Urinary bladder (tissue), 3 donors: ENCODE data around the genes ACTR1A and CNNM2.

GRCh38 chr10:102108016-102108540, 12.1 kb downstream of the LDB1 start:
- PRO-cap: no peak
- RAMPAGE, long total RNA: no peak

DNA sequence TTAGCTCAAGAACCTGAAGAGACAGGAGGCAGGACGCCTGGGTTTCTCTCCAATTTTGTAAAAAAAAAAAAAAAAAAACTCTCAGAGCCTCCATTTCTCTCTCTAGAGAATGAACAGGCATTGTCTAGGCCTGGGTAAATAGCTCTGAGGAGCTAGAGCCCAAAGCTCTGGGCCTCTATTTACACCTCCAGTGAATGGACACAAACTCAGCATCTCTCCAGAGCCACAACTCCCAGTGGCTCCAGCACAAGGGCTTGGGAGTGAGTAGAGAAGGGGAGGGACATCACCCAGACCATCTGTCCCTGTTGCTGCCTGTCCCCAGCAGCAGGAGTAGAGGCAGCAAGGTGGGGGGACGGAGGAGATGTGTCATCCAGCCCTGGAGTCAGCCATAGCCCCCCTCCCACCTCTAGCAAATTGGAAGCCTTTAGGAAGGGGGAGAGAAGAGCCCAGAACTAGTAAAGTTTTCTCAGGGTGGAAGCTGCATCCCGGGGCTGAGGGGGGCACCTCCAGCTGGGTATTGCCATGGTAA, 6.4 kb downstream of the LDB1 start:
- PRO-cap: no peak
- RAMPAGE, long total RNA: no peak

DNA sequence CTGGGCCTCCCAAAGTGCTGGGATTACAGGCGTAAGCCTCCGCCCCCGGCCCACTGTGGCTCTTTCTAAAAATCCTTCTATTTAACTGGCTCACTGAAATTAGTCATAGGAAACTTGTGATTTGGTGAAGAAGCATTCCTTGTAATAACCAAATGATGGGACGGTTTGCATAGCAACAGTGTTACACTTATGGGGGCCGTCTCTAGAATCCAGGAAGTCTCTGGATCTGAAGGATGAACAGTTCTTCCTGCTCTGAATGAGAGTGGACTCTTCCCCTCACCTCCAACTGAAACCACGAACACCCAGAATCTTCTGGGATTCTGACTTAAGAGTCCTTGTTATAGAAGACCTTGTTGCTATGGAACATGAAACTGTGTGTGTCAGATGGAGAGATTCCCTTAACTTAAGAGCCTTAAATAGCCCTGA, 23.2 kb downstream of the NOLC1 start:
- PRO-cap: no peak
- RAMPAGE, long total RNA: no peak

- PRO-cap: no peak
- RAMPAGE, long total RNA: no peak
Observed at GRCh38 chr10:102282910-102283455, 37.7 kb downstream of the GBF1 start.

DNA sequence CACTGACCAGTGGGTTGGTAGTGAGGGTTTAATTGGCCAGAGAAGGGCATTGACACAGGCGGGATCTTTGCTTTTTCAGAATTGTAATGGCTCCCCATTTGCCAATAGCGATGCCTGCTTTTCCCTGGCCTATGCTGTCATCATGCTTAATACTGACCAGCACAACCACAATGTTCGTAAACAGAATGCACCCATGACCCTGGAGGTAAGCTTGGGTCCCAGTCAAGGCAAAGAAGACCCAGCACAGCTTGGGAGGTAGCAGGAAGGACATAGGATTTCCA, 28.6 kb upstream of the NFKB2 start:
- PRO-cap: no peak
- RAMPAGE, long total RNA: no peak

DNA sequence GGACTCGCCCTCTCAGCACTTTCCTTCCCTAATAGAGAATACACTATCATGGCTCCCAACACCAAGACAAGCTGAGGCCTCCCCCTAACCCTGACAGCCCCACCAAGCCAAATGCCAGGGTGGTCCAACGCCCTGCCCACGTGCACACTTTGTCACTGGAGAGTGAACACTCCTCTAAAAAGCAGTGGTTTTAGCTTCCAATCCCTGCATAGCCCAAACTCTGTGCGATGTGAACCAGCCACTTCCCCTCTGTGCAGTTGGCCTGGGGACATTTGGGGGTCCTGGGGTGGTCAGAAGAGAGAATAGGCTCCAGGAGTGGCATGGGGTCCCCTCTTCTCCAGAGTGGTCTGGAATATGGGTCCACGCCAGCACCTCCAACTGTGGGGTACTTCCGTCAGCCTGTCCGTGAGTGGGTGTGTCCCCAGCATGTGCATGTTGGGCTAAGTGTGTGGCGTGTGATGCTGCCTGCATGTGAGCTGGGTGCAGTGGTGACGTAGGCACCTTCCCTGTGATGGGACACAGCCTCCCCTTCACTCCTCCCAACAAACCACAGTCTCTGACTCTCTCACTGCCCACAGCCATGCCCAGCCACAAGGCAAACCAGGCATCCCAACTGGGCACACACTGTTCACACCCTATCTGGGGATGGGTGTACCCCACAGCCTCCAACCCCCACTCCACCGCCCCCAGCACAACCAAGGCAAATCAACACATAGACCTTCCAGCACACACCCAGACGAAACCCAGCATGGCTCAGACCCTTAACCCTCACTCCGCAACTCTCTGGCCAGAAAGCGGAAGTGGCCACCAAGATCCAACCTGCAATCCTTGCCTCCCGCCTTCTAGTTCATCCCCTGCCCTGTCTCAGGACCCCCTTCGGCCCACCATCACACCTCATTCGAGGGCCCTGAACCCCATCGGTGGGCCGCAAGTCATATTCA, 10.6 kb downstream of the PSD start:
- PRO-cap: bidirectional peak, plus-strand start at position 552 of the sequence, minus-strand start at position 417 of the sequence
- RAMPAGE, long total RNA: no peak

DNA sequence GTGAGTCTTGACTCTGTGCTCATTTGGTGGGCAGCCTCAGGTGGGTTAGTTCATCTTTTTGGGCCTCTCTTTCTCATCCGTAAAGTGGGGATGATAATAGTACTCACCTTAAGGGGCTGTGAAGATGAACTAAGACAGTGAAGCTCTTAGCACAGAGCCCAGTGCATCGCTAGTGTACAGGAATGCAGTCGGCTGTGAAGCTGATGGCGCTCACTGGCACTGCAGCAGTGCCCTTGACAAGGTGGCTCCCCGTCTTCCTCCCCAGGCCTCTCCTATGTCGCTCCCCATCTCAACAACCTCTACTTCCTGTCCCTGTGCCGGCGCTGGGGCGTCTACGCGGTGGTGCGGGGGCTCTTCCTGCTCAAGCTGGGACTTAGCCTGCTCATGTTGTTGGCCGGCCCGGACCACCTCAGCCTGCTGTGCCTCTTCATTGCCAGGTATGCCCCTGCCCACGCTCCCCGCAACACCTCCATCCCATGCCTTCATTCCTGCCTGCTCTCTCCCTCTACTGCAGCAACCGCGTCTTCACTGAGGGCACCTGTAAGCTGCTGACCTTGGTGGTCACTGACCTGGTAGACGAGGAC, 12.2 kb downstream of the MFSD13A start:
- PRO-cap: no peak
- RAMPAGE, long total RNA: no peak

- PRO-cap: bidirectional peak, plus-strand start at chr10:102502326, minus-strand start at chr10:102502048; bidirectional peak, plus-strand start at chr10:102502953, minus-strand start at chr10:102502709
- RAMPAGE, long total RNA: start-site peak on the minus strand at chr10:102502664-102502714, 430 and 139 reads in 2 replicates
Observed at GRCh38 chr10:102502171-102503207, at the start of gene ACTR1A. TSS of gene ACTR1A (minus strand) at chr10:102502712.

DNA sequence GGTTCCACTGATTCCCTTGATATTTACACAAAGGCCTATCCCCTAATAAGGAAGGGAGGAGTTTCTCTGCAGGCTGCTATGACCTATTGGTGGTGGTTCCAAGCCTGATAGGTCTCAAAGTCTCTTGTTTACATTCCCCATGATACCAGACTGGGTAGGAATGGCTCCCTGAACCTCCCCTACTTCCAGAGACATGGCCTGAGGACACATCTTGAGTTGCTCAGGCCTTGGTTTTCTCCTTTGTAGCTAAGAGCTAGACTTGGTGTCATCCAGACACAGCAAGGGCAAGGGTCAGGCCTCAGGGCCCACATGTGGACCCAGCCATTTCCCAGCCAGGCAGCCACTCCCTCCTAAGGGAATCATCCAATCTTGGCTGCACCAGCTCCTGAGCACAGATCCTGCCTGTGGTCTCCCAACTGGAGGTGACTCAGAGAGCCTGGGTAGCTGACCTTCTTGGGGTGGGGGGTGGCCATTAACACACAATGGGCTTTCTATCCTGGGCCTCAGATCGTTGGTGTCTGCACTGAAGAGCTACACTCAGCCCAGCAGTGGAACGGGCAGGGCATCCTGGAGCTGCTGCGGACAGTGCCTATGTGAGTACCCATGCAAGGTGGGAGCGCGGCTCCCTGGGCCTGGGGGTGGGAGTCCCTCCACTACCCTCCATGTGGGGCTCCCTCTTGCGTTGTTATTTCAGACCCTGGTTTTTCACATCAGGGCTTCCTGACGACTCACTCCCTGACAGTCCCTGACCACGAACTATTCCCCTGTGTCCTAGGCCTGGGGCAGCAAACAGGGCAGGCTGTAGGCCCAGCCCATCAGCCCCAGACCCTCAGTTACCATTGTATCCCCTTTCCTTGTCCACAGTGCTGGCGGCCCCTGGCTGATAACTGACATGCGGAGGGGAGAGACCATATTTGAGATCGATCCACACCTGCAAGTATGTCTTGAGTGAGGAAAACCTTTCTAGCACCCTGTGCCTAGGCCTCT, 50.9 kb upstream of the TRIM8 start:
- PRO-cap: no peak
- RAMPAGE, long total RNA: no peak

- PRO-cap: no peak
- RAMPAGE, long total RNA: no peak
Observed at GRCh38 chr10:102633158-102633798, 11.0 kb upstream of the TRIM8 start.

DNA sequence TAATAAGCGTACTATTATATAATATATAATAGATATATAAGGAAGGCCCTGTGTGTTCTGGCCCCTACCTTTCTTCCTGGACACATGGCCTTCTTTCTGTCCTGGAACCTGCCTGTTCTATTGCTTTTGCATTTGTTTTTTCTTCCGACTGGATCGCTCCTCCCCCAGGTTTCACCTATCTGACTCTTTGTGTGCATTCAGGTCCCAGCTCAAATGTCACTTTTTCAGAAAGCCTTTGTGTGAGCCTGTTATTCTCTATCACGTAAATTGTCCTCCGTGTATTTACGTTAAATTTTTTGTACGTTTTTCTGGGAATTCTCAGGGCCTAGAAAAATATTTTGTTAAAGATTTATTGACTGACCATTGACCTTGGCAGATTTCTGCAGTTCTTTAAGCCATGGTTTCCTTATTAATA, 2.8 kb upstream of the TRIM8 start:
- PRO-cap: no peak
- RAMPAGE, long total RNA: no peak

DNA sequence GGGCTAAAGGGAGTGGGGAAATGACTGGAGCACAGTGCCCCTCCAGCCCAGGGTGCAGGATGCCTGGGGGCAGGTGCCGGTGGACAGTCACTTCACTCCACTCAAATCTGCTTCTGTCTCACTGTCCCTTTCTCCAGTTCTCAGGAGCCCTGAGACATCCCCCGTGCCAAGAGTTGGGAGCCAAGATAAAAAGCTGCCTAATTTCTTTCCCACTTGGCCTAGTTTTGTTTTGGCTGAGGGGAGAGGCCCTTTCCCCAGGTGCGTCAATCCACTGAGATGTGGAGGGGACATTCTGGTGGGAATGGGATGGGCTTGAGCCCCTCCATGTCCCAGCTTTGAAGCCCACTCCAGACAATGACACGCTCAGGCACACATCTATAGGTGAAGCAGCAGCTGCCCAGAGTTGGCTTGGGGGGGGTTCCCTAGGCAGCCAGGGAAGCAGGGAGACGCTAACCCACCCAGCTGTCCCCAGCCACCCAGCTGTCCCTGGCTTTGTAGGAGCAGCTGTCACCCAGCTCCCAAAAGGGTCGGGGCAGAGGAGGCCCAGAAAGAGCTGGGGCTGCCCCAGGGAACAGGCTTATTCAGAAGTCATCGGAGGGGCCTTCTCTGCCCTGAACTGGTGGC, 16.3 kb downstream of the TRIM8 start:
- PRO-cap: no peak
- RAMPAGE, long total RNA: no peak

GRCh38 chr10:102675891-102676699, 31.8 kb downstream of the TRIM8 start:
- PRO-cap: no peak
- RAMPAGE, long total RNA: no peak

GRCh38 chr10:102691777-102692137, 22.4 kb downstream of the ARL3 start:
- PRO-cap: no peak
- RAMPAGE, long total RNA: no peak

GRCh38 chr10:102780077-102780763, 36.5 kb downstream of the WBP1L start:
- PRO-cap: no peak
- RAMPAGE, long total RNA: no peak

GRCh38 chr10:102795356-102796135, 41.7 kb downstream of the CYP17A1 start:
- PRO-cap: no peak
- RAMPAGE, long total RNA: no peak

DNA sequence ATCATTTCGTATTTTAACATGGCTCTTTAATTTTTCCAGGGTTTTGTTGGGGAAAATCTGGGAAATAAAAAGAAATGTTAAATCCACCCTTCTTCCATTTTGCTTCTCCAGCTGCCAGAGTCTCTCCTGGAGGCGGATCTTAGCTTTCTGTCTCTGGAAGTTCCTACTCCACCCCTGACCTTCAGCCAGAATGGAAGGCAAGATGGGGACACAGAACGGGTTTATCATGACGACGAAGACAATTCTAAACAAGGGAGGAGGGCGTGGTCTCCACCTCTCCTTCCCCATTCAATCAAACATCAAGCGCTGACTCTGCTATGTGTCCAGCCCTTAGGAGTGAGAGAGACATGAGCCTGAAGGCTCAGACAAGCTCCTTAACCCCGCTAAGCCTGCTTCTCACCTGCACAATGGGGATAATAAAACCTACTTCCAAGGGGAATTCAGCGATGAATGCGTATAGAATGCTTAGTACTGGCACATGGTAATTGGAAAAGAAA, 3.1 kb downstream of the CYP17A1 start:
- PRO-cap: no peak
- RAMPAGE, long total RNA: no peak

- PRO-cap: bidirectional peak, plus-strand start at chr10:102918351, minus-strand start at chr10:102917994; unidirectional peak, plus-strand start at chr10:102918513; unidirectional peak, plus-strand start at chr10:102918541
- RAMPAGE, long total RNA: no peak
Observed at GRCh38 chr10:102917851-102918843, at the start of gene CNNM2. TSS of gene CNNM2 (plus strand) at chr10:102918294.

- PRO-cap: no peak
- RAMPAGE, long total RNA: no peak
Observed at GRCh38 chr10:103013330-103013843, 95.3 kb downstream of the CNNM2 start.

DNA sequence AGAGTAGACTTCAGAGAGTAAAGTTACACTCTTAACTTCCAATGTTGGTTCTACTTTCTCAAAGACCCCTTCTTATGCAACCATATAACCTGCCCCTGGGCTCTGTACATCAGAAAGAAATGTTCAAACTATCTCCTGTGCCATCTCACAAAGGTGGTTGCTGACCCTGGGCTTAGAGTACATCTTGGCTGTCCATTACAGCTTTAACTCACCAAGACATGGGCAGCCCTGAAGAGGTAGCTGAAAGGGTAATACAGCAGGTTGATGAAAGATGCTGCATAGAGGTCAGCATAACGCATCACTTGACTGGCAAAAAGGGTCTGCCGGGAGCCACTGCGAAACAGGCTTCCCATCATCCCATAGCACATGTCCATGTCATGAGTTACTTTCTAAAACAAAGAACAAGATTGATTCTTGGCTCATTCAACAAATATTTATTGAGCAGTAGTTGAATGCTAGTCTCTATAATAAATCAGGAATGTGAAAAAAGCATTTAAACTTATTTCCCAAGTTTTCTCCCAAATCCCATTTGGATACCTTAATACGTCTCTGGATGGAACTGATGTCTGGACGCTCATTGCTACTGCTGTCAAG, 102.6 kb downstream of the NT5C2 start:
- PRO-cap: no peak
- RAMPAGE, long total RNA: no peak